ENCODE measurements around a stretch of chr6.

DNA sequence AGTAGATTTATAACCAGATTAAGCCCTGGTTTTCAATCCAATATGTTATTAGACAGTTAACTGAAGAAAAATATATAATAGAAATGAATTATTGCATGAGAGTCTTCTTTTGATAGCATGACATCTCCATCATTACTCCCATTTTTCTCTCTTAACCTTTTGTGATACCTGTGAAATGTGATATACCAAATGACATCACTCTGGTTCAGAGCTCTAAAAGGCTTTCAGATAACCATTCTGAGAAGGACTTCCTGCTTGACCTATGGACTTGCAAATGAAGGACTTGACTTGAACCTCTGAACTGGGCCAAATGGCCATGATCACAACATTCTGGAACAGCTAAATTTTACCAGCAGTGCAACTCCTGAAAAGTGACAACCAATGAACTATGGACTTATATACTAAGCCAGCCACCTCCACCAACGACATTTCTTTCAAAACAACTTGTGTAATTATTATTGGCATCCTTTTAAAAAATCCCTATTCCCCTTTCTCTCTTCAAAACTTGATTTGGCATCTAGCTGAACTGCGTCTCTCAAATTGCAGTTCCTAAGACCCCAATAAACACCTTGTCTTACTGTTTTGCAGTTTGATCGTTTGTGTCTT lies 1085.8 kb upstream of the CITED2 start:
- PRO-cap, result no peak

- PRO-cap, result no peak
Measured at GRCh38 chr6:141153454-141153788, 979.3 kb upstream of the GJE1 start.

DNA sequence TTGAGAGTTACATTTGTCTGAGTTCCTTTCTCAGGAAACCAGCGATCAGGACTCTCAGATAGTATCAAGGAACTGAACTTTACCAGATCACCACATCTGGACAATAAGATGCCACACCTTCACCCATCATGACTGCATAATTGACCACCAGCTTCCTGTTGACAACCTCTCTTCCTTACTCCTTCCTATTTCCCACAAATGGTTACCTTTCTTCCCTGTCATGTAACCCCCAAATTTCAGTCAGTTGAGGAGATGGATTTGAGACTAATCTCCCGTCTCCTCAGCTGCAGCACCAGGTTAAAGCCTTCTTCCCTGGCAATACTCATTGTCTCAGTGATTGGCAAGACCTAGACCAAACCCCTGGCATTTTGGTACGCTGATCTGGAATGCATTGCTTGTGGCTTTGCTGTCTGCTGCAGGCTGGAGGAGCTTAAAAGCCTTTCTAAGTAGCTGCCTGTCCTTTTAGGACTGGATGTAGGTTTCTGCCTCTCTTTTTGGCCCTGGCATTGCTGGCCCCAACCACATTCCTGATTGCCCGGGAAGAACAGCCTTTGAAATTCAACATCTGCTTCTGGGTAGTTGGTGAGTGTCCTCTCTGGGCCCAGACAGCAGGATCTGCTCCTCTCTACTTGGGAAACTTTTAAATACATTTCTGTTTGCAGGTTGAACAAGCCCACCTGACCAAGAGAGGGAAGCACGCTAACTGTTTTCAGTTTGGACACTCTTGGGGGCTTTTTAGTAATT lies 729.6 kb upstream of the GJE1 start:
- PRO-cap, result no peak

GRCh38 chr6:142015860-142016227 lies 116.9 kb upstream of the GJE1 start:
- PRO-cap, result no peak

DNA sequence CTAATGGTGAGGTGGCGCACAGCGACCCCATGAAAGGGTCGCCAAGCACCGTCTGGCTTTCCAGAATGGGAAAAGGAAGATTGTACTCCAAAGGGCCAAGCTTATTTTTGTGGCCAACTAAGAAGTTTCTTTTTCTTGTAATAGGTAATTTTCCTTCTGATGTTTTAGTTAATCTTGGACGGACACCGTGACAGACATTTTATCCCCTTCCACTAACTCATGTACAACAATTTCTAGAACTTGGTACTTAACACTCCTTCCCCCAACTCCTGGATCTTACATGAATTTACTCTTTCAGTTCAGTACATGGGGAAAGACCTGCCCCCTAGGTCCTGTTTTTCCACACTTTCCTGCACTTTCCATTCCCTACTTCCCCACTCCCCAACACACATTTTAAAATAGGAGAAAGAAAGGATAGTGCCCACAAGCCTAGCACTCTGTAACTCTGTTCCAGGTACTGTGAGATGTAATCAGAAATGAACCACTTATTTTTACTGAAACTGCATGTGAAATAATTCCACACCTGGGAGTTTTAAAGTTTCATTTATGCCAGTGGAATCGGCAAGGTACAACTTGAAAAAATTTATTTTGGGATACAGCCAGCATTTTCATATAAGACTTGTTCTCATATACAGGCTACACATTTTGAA lies 1.3 kb downstream of the ADGRG6 start:
- PRO-cap, result no peak

DNA sequence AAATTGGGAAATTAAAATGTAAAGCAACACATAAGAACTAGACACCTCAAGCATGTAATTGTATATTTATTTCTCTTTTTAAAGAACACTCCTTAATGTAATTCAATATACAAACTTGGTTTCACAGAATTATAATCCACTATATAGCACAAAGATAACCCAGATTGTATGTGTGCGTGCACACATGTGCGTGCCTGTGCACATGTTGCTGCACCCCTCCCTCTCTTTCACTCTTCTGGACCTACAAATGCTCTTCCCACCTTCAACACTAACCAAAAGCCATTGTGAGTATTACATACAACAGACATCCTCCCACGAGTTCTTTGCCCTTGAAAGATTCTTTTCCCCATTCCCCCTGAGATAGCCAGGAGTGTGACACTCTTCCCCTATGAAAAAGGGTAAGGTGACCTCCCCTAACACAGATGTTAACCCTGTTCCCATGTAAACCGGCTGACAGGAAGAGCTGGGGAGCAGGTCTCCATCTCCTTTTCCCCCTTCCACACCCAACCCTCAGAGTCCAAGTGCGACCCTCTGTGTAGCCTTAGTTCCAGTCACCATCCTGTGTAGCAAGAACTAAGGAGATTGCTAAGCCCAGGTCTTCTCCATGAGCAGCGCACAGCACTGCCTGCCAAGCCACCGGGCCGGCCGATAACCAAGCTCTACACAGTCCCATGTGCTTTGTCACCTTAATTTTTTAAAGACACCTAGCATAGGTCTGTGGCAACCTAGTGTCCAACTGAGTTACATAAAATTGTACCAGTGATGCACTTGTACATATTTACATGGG lies 193.4 kb downstream of the HIVEP2 start:
- PRO-cap, result no peak

DNA sequence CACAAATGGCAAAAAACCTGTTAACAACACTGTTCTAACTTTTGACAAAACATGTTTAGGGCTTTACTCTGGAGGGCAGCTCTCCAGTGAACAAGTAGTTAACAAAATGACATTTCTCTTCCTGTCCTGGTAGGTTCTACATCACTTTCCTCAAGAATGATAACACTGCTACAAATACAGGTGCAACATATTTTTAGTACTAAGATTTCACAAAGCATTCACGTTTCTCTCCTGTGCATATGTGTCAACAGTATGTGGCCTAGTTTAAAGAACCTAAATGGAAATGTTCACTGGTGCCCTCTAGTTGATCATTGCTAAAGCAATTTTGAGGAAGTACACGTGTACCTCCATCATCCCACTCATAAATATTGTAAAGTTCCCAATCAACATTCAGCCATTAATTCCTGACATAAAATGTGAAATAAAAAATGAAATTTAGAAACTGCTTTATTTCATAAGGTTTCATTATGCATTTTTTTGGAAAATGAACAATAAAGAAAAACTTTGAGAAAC lies 58.2 kb downstream of the HIVEP2 start:
- PRO-cap, result no peak

- PRO-cap, result no peak
Measured at GRCh38 chr6:143115783-143116163, 55.1 kb downstream of the AIG1 start.

- PRO-cap, result no peak
Measured at GRCh38 chr6:143451203-143451402, 498 bp downstream of the PEX3 start.

DNA sequence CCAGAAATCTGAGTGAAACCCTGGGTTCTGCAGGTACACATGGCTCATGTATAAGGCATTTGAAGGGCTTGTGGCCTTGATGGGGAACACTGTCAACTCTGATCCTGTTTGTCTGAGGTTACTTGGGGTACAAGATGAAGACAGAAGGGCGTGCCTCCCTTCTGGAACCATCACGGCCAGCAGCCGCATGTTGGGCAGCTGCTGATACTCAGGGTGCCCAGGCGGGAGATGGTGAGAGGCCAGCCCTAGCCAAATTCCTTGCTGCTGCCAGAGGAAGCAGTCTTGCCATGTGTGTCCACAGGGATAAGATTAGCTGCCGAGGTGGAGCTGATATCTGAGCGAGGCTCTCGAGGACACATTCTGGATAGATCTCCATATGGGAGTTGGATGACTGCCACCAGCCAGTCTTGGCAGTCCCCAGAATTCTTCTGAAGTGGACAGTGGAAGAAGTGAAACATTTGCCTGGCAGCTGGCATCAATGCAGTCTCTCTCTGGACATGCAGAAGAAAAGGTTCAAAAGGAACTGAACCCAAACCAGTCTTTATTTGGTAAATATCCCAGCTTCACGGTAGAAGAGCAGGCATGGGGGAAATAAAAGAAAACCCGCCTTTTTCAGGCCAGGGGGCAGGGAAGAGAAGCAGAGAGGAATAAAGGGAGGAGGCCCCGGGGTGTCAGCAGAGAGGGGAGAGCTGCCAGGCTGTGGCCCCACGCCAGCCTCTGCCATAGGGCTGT lies 3.5 kb upstream of the FUCA2 start:
- PRO-cap, result no peak

DNA sequence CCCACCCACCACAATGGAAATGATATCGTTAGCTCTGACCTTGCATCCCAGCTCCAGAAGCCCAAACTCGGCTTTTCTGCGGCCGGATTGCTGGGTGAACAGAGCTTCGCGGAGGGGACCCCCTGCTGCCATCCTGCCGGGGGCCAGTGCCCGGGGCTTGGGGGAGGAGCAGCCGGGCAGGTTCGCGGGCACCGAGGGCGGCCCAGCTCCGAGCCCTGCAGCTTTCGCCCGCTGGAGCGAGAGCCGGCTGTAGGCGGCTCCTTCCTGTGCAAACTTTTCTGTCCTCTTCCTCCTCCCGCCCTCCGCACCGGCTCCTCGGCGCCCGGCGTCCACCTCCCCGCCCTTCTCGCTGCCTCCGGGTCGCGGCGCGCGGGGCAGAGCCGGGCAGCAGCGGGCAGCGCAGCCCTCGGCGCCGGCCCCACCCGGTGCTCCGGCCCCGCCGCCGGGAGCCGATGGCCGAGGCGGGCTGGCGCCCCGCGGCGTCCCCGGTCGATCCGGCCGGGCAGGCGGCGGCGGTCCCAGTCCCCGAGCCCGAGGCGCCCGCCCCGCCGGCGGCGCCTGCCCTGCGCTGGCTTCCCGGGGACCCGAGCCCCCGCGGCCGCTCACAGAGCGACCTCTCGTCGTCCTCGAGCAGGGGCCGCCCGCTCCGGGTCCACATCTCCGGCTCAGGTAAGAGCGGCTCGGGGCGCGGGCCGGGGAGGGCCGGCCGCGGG lies 25.2 kb upstream of the FUCA2 start:
- PRO-cap, result no peak

DNA sequence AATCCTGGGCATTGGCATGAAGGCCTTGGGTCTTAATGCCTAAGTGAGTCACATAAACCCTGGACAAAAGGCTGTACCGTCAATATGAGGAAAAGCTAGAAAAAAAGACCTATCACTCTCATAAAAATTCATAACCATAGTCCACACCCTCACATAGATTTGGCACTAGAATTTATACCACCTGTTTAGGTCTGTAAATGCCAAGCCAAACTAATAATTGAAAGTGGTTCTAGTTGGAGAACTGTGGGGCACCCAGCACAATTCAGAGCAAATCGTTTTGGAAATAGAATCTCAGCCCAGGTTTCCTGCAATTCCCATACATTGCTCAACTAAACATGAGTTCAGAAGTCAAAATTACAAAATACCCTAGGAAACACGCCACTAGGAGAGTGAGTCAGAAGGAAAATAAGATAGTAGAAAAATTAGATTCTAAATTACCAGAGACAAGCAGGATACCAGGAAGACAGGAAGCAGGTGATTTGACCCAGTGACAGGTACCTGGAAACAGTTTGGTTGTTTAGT lies 70.5 kb upstream of the FUCA2 start:
- PRO-cap, result no peak

GRCh38 chr6:143679003-143679649 lies 1.4 kb downstream of the PHACTR2 start:
- PRO-cap, result no peak

GRCh38 chr6:143707815-143708274 lies 30.1 kb downstream of the PHACTR2 start:
- PRO-cap, result no peak

GRCh38 chr6:143744395-143744704 lies 66.6 kb downstream of the PHACTR2 start:
- PRO-cap, result no peak

- PRO-cap, result no peak
Measured at GRCh38 chr6:144064865-144065097, 30.6 kb downstream of the SF3B5 start.

DNA sequence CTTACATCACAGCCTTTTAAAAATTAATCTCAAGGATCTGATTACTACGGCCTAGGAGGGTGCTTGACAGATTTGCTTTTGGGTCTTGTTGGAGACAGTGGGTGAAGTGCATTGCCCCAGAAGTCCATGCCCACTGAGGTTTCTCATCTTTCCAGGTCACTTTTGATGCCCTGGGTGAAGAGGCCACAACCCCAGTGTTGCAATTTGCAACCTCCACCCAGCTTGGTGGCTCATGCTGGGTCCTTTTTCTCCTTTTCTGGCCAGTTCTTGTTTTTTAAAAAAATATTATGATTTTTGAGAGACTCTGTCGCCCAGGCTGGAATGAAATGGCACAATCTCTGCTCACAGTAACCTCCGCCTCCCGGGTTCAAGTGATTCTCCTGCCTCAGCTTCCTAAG lies 9.4 kb downstream of the STX11 start:
- PRO-cap, result no peak

DNA sequence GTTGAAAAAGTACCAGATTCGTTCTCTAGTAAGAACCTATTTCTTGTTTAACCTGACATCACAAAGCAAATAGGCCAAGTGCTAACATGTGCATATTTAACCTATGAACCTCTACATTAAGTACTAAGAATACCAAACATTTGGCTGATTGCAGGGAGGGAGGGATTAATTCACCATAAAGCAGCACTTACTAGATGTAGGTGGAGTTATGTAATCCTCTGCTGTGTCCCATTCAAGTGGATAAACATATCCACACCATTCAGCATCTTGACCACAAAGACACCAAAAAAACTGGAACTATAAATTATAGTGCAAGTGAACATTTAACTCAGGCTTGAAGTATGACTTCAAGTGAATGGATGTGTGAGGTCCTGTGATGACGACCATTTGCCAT lies 10.2 kb downstream of the STX11 start:
- PRO-cap, result no peak

GRCh38 chr6:144353766-144354611 lies 68.9 kb downstream of the UTRN start:
- PRO-cap, result no peak

DNA sequence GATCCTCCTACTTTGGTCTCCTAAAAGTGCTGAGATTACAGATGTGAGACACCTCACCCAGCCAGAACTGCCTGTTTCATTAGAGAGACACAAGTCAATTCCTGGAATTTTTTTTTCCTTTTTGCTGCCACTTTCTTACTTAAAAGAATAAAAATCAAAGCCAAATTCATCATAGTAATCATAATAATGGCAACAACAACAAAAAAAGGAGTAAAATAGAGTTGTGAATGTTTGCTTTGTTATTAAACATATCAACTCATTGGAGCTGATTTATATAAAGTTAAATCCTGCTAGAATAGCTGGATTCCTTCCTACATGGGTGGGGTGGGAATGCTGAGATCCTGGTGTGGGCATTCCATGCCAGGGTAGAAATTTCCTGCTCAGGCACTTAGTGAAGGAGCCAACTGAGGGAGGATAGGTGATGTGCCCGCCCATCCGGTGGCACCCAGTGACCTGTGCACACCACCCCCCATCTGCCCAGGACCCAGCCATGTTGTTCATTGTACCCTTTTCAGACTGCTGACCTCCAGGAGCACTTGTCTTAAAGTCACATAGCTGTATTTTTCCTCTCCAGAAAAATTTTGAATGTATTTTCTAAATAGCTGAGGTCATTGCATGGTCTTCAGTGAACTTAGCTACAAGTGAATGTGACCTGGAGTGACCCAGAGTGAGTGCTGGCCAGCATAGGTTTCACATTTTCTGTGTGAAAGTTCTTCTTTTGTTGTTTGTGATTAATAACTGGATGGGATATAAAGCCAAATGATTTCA lies 76.9 kb downstream of the UTRN start:
- PRO-cap, result no peak